Skeletal muscle satellite cell (primary cell): ENCODE measurements around a stretch of chr1.

DNA sequence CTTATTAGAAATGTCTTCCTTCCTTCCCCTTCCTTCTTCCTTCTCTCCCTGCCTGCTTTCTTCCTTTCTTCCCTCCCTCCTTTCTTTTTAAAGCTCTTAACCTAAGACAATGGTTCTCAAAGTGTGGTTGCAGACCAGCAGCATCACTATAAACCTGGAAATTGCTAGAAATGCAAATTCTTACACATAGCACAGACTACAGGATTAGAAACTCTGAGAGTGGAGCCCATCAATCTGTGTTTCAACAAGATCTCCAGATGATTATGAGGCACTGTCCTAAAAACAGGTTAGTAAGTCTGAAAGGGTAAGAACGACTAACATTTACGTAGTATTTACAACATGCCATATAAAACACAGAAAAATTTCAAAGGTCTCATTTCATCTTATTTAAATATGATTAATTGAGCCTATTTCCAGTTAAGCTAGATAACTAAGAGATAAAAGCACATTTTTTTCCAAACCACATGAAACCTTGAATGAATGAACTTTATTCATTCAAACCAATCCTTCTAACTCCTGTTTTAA, 138.8 kb downstream of the COP1 start:
- CAGE, long polyA plus RNA, result no peak

DNA sequence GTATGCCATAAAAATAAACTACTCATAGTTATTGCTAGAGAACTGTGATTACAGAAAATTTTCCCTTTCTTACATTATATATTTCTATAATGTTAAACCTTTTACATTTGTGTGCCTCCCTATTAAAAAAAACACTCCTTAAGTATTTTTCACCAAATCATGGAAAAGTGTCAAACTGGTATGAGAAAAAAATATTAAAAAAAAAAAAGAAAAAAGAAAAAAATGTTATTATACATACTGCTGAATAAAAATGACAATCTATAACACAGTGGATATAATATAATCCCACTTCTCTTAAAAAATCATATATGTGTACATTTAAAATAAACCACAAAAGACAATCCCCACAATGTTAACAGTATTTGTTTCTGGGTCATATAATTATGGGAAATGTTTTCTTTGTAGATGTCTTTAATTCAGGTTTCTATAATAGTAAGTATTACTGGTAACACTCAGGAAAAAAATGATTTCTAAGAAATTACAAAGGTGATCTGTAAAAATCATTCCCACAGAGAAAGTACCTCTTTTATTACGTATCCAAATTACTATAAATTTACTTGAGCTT, 29.9 kb downstream of the COP1 start:
- CAGE, long polyA plus RNA, result no peak

- CAGE, long polyA plus RNA, result no peak
Measured at GRCh38 chr1:176522534-176522878, 59.5 kb downstream of the PAPPA2 start.

GRCh38 chr1:176552963-176553739, 90.2 kb downstream of the PAPPA2 start:
- CAGE, long polyA plus RNA, result no peak

DNA sequence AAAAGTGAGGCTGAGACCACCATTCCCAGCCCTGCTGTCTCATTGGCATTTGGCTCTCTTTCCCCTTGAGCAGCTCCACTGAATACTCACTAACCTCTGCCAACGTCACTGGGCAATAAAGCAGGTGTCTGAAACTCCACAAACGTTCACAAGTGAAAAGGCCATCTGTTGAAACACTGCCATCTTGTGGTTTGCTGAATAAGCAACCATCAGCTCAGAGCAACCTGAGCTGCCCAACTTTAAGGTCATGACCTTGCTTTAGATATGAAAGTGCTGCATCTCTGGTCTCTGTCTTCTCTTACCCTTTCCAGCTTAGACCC, 228.6 kb downstream of the PAPPA2 start:
- CAGE, long polyA plus RNA, result no peak

GRCh38 chr1:177256418-177256924, 85.7 kb downstream of the BRINP2 start:
- CAGE, long polyA plus RNA, result no peak

DNA sequence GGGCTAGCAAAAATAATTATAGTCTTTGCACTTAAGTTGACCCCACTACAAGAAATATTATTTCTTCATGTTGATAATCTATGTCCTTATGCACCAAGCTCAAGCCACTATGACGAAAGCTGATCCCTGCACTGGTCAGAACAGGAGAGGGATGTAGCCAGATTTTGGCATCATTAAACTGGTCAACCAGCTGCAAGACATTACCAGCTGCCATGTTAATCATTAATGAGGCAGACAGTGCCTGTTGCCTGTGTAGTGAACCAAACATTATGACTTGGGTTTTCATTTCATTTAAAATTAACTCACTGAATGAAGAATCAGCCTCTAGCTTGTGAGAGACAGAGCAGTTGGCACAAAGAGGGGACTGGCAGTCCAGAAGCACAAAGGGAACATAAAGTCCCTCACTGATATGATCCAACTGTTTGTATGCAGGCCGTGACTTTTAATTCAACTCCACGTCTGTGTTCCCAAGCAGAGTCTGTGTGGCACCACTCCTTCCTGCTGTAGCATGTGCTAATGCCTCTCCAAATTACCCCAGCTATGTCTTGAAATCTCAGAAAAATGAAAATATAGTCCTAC, 318.9 kb downstream of the SEC16B start:
- CAGE, long polyA plus RNA, result no peak

- CAGE, long polyA plus RNA, result no peak
Measured at GRCh38 chr1:177968246-177968584, 1.6 kb downstream of the SEC16B start.

DNA sequence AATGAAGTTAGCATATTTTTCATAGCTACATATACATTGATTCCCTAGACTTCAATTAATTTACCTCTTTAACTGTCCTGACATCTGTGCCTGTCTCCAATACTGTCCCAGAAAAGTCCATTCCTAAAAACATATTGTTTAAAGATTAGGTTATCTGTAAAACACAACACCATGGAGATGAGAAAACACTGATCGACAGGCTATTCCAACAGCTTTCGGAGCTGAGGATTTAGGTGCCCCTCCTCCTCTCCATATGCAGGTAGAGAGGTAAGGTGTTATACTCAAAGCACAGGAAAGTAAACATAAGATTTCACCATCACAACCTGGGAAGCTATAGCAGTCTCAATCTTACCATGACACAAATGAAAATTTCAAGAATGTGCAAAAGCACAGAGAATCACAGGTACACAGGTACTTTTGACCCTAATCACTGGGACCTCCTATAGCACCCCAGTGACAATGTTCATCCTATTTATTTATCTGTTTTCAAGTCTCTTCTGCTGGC, 60.9 kb upstream of the RASAL2 start:
- CAGE, long polyA plus RNA, result no peak

DNA sequence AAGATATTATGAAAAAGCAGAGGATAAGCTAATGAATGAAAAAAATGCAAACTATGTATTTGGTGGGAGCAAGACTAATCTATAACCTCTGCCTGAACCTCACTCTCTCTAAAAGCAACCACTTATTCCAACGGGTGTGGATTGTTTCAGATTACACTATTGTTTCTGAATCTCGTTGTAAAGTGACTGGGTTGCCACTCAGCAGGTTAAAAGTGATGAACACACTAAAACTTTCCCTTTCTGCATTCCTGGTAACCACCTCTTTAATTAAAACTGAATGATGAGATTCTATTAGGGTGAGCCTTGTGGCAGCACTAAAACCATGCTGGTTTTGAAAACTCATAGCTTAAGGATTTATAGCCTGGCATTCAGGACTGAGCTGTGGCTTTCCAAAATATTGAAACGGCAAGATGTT, 1.2 kb downstream of the RASAL2 start:
- CAGE, long polyA plus RNA, result no peak

DNA sequence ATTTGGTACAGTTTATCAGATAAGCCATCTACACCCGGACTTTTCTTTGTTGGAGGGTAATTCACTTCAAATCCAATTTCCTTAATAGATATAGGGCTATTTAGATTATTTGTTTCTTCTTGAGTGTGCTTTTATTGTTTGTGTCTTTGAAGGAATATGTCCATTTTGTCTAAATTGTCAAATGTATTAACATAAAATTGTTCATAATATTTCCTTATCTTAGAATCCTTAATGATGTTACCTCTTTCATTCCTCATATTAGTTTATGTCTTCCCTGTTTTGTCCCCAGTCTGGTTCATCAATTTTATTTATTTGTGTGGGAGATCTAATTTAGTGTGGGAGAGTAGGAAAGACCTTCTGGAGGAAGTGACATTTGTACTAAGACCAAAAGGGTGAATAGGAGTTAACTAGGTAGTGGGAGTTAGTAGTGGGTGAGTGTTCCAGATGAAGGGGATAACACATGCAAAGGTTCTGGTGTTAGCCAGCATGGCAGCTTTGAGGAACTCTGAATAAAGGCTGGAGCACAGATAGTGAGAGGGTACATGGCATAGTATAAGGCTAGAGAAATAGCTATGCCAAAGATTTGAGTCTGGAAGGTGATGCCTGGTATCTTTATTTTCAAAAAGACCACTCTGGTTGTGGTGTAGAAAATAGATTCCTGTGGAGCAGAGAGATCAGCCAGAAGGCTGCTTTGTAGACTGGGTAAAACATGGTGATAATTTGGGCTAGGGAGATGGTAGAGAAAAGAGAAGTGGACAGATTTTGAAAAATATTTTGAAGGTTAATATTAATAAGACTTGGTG, 21.4 kb downstream of the RASAL2 start:
- CAGE, long polyA plus RNA, result no peak

GRCh38 chr1:178266631-178267111, 172.8 kb downstream of the RASAL2 start:
- CAGE, long polyA plus RNA, result no peak

GRCh38 chr1:178319978-178320433, 176.8 kb downstream of the CLEC20A start:
- CAGE, long polyA plus RNA, result no peak

GRCh38 chr1:178344269-178345167, 152.2 kb downstream of the CLEC20A start:
- CAGE, long polyA plus RNA, result no peak

DNA sequence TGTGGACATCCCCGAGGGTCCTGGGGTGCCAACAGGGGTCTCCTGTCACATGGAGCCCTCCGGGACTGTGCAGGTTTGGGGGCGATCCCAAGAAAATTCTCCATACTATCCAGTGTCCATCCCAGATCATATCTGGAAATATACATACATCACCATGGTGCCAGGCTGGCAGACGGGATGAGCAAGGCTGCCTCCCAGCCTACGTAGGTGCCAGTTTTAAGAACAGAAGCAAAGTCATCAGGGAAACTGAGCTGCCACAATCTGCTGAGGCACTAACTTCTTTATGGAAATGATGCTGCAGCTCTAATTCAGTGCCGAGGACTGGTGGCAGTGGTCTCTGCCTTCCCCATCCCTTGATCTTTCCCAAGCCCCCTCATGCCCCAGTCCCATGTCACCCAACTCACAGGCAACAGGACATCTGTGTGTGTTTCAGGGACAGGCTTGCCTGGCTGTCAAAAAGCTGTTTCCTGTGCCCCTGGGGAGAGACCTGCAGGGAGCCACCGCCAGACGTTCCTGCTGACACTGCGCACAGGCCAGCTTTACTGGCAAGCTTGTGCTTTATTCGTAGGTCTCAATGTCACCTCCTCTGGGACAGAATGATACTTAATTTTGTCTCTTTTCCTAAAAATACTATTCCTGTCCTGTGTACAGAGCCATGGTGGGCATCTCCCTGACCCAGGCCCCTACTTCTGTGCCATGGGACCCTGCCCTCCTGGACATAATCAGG, 15.5 kb downstream of the TEX35 start:
- CAGE, long polyA plus RNA, result no peak

- CAGE, long polyA plus RNA, result no peak
Measured at GRCh38 chr1:178574198-178574828, 61.4 kb downstream of the TEX35 start.

GRCh38 chr1:178725706-178726735, 977 bp downstream of the RALGPS2 start:
- CAGE, long polyA plus RNA, result no peak

DNA sequence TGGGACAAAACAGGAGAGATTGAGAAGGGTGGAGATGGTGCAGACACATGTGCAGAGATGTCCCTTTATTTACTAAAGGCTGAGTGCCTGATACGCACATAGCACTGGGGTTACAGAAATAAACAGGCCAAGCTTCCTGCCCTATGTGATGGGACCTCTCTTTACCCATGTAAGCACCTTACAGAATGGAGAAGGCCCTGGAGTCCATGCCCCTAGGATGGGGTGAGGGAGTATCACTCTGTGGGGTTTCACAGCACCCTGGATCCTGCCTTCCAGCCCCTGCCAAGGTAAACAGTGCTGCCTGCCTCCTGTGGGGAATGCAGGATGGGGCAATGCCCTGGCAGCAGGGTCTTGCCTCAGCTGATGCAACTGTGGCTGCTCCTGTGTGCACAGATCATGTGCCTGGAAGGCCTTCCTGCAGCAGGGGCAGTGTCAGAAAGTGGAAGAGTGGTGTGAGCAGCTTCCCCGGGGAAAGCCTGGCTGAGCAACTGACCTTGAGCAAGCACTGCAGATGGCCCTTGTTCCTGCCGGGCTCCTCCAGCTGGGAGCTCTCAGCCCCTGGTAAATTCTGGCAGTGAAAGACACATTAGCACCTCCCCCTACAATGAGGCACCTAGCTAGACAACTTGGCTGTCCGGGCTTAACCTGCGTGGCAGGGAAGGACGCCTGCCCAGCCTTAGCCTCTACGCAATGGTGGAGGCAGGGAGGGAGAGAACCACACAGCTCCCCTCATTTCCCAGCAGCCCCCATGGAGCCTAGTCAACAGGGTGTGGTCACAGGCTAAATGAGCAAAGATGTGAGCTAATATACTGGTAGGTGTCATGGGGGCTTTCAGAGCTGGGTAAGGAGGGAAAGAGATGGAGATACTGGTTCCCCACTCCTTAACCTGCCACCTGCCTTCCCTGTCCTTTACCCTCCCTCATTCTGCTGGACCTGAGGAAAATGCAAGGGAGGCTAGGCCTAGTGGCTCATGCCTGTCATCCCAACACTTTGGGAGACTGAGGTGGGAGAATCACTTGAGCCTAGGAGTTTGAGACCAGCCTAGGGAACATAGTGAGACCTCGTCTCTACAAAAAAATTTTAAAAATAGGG, 10.0 kb downstream of the TOR3A start:
- CAGE, long polyA plus RNA, result no peak

DNA sequence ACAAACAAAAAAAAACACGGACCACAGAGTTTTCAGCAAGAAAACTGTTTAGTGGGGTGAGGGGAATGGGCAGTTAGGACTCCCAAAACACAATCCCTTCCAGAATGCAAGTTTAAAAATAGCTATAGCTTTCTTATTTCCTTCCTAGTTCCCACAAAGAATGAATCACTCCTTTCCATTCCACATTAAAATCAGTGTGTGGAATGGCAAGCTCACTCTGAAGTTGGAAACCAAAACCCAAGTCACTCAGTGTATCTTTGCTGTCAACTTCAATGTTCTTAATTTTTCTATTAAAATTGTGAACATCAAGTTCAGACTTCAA, 45.3 kb downstream of the TOR3A start:
- CAGE, long polyA plus RNA, result no peak

DNA sequence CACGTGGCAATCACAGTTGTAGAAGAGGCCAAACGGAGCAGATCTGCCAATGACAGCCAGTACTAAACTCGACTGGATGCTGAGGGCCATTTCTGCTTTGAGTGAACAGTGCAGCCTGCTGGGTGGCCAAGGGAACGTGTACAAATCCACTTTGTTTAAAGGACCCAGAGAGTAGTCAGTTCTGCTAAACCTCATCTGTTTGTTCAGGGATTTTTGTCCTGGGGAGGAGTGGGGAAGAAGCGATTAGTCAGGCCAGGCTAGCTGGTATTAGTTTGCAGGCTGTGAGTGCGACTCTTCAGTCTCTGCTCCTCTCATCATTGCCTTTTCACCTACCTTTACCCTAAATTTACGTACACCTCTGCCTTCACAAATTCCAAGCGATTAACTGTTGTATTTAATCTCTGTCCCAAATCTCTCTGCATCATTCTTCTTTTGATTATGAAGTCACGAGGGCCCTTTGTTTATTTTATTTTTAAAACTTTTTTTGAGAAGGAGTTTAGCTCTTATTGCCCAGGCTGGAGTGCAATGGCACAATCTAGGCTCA, 1.1 kb upstream of the SOAT1 start:
- CAGE, long polyA plus RNA, result no peak